ENCODE results near the genes ZFR and NPR3.

- PRO-cap = no peak
Observed at GRCh38 chr5:17305839-17306673, 88.6 kb downstream of the BASP1 start.

DNA sequence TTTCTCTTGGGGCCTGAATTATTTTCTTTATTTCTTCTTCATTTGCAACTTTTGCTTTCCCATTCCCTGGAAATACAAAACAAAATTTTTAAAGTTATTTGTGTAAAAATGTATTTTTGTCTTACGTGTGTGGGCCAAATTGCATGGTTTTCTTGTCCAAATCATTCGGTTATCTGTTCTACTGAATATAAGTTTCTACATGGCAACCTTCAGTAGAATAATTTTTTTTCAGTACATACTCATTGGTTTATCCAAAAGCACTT lies 672.6 kb upstream of the H3Y1 start:
- PRO-cap = no peak

DNA sequence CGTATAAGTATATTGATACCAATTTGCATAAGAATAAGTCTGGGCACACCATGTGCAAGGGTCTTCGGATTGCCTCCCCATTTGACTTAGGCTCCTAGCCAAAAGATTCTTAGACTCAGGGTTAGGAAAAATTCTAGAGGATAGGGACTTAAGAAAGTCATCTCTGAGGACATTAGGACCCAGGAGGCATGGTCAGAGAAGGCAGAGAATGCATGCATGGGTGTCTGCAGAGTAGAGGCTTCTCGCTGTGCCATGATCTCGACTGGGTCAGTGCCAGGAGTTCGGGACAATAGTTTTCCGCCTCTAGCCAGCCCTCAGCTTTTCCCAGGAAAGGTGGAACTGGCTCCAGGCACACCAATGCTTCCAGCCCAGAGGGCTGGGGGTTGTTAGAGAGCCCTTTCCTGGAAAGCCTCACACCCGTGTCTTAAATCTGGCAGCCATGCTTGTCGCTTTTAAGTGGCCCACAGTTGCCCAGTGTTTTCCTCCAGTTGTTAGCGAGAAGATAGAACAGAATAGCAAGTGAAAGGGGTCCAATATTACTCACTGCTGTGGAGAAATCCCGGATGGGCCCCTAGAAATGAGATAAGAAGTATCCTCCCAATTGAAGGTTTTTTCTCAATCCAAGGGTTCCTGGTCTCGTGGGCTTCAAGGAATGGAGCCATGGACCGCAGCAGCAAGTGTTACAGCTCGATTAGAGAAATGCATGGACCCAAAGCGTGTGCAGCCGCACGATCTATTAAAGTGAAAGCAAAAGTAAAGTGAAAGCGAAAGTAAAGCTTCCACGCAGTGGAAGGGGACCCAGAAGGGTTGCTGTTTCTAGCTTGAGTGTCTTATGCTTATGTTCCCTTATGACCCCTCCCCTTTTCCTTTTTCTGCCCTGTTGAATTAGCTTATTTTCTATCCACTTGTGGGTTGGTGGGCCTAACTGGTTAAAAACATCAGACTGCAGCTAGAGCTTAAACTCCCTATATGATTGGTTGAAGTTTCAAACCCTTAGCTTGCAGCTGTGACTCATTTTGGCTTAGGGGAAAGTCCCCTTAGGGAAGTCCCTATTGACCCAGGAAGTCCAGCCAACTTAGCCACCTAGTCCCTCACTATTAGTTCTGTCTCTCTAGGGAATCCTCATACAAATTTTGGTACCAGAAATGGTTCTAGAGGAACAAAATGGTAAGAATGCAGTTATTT lies 1090.2 kb upstream of the H3Y1 start:
- PRO-cap = no peak

GRCh38 chr5:25190437-25191062 lies 545.8 kb upstream of the CDH10 start:
- PRO-cap = unidirectional peak, minus-strand start at chr5:25191010

GRCh38 chr5:26236881-26237273 lies 801.5 kb downstream of the CDH9 start:
- PRO-cap = no peak

DNA sequence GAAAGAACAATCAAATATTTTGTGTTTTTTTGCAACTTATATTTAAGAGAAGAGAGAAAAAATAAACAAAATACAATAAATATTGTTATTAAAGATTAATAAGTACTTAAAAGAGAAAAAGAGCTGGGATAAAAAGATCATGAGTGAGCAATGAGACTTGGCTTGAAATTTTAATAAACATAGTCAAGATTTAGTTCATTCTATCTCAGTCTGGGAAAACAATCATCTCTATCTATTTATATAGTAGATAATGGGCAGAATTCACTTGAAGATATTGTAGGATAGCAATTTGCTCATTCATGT lies 669.3 kb downstream of the CDH9 start:
- PRO-cap = no peak

DNA sequence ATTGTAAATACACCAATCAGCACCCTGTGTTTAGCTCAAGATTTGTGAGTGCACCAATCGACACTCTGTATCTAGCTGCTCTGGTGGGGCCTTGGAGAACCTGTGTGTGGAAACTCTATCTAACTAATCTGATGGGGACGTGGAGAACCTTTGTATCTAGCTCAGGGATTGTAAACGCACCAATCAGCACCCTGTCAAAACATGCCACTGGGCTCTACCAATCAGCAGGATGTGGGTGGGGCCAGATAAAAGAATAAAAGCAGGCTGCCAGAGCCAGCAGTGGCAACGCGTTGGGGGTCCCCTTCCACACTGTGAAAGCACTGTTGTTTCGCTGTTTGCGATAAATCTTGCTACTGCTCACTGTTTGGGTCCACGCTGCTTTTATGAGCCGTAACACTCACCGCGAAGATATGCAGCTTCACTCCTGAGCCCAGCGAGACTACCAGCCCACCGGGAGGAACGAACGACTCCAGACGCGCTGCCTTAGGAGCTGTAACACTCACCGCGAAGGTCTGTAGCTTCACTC lies 82.1 kb upstream of the CDH9 start:
- PRO-cap = no peak

- PRO-cap = no peak
Observed at GRCh38 chr5:27471848-27473283, 434.0 kb upstream of the CDH9 start.

GRCh38 chr5:27491528-27492786 lies 453.6 kb upstream of the CDH9 start:
- PRO-cap = no peak

- PRO-cap = no peak
Observed at GRCh38 chr5:30197761-30198366, 995.6 kb upstream of the CDH6 start.

DNA sequence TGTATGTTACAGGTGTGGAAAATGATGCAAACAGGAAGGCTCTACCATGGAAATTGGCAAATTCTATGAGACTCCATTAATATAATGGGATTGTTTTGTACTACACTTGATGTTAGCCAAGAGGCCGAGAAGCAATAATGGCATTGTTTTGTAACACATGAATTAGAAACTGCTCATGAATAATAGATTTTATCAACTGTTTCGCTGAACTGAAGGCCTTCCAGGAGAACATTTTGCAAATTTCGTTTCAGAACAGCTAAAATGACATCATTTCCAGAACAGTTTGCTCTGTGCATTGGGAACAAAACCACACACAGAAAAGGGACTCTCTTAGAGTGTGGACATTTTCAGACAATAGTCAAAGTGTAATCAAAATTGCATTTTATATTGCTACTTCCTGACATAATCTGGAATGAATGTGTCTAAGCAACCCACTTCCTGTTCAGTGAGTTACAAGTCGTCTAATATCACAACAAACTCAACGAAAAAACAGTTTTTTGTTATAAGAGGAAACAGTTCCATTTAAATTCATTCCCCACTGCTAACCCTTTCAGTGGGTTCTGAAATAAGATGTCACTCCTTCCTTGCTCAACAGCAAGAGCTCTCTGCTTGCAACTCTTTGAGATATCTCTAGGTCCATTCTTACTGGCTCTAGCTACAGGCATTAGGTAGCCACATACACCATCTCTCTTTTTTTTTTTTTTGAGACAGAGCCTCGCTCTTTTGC lies 141.0 kb downstream of the GOLPH3 start:
- PRO-cap = bidirectional peak, plus-strand start at position 453 of the sequence, minus-strand start at position 356 of the sequence; unidirectional peak, minus-strand start at position 607 of the sequence

GRCh38 chr5:32098192-32099008 lies 75.7 kb downstream of the GOLPH3 start:
- PRO-cap = no peak

GRCh38 chr5:32172376-32173205 lies 1.5 kb downstream of the GOLPH3 start:
- PRO-cap = no peak

- PRO-cap = bidirectional peak, plus-strand start at chr5:32175009, minus-strand start at chr5:32174988
Observed at GRCh38 chr5:32174894-32175482, 869 bp upstream of the GOLPH3 start.

- PRO-cap = bidirectional peak, plus-strand start at chr5:32444809, minus-strand start at chr5:32444740; unidirectional peak, minus-strand start at chr5:32445029
Observed at GRCh38 chr5:32444405-32445196, at the start of gene ZFR. TSS of gene ZFR (minus strand) at chr5:32444740.

GRCh38 chr5:32630321-32631023 lies 45.1 kb downstream of the SUB1 start:
- PRO-cap = no peak

DNA sequence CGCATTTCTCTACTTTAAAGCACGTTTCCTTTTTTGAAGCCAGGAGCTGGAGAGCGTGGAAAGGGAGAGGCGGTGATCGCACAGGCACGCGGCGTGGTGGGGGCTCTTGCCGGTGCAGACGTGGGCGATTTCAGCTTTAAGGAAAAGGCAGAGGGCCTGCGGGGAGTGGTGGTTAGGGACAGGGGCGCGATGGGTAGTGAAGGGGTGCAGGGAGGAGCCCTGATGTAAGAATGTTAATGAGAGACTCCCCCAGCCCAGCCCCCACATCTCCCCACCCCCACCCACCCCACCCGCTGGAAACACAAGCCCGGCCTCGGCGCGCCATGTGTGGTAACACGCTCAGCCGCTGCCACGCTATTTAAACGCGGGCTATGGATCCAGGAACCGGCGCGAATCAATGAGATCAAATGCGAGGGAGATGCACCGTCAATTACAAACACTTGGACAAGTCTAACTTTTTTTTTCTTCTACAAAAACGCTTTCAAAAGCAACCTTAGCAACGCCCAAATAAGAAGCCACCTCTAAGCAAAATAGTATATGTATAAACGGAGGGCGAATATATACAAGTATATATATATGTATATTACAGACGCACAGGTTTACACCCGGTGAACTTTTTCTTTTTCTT lies at the start of gene NPR3:
Gene NPR3 (plus strand): TSS at position 387 of the 628 bp plus-strand sequence.
- PRO-cap = unidirectional peak, plus-strand start at position 42 of the sequence

DNA sequence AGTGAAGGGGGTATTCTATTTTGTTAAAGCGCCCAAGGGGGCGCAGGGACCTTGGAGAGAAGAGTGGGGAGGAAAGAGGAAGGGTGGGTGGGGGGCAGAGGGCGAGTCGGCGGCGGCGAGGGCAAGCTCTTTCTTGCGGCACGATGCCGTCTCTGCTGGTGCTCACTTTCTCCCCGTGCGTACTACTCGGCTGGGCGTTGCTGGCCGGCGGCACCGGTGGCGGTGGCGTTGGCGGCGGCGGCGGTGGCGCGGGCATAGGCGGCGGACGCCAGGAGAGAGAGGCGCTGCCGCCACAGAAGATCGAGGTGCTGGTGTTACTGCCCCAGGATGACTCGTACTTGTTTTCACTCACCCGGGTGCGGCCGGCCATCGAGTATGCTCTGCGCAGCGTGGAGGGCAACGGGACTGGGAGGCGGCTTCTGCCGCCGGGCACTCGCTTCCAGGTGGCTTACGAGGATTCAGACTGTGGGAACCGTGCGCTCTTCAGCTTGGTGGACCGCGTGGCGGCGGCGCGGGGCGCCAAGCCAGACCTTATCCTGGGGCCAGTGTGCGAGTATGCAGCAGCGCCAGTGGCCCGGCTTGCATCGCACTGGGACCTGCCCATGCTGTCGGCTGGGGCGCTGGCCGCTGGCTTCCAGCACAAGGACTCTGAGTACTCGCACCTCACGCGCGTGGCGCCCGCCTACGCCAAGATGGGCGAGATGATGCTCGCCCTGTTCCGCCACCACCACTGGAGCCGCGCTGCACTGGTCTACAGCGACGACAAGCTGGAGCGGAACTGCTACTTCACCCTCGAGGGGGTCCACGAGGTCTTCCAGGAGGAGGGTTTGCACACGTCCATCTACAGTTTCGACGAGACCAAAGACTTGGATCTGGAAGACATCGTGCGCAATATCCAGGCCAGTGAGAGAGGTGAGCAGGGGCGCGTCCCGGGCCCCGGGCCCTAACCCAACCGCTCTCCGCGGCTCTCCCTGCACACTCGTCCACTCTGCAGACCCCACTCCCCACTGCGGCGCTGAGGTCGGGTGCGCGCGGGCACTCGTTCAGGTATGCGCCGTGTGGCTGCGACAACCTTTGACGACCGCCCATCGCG lies 859 bp downstream of the NPR3 start:
- PRO-cap = no peak

DNA sequence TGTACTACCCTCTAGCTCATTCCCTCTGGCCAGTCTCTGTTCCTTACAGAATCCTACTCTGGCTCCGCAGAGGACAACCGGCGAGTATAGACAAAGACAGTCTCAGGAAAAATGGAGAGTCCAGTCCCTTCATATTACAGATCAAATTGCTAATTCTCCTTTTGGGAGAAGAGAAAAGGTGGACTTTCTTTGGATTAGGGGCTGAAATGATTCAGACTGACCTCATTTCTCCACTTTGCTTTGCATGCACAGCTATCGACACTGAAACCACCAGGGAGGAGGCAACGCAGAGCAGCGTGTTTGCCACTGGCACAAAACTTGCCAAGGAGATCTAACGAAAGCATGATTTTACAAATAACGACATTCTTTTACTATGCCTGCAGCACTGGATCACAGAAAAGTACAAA lies 279.6 kb downstream of the NPR3 start:
- PRO-cap = no peak

GRCh38 chr5:33439149-33439523 lies 1.6 kb upstream of the TARS1 start:
- PRO-cap = no peak

Measured in A673 (cell line).